Metastatic Liver Carcinoma in the Adrenal Gland (tissue), 2 donors: ENCODE measurements around a stretch of chr16.

- PRO-cap, 2 experiments, result peak in 2 of 2 experiments; most common plus-strand start chr16:51050523 (in 1); most common minus-strand start chr16:51050499 (in 1)
These were observed 100.8 kb downstream of the SALL1 start for GRCh38 chr16:51050269-51050741.

GRCh38 chr16:51129211-51129589 is 21.9 kb downstream of the SALL1 start:
- PRO-cap, 2 experiments, result no peak in any of the 2 experiments

- PRO-cap, 2 experiments, result peak in 2 of 2 experiments; most common plus-strand start chr16:51157956 (in 1); most common minus-strand start chr16:51157856 (in 2)
These were observed 6.8 kb upstream of the SALL1 start for GRCh38 chr16:51157700-51158370.

DNA sequence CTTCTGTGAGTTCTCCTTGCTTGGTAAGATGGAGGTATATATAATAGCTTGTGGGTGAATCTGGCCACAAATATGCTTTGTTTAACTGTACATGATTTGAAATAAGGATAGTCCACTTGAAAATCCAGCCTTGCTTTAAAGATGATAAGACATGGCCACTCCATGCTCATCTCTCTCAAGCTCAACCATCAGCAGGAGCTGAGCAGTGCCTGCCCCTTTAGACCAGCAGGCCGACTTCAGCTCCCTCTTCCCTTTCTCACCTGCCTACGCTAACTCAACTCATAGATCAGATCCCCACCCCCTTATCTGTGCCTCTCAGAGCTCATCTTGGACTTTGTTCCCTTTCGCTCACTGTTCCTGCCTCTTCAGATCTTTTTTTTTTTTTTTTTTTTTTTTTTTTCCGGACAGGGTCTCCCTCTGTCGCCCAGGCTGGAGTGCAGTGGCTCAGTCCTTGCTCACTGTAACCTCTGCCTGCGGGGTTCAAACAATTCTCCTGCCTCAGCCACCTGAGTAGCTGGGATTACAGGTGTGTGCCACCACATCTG is 84.5 kb upstream of the SALL1 start:
- PRO-cap, 2 experiments, result peak in 2 of 2 experiments; most common plus-strand start position 447 of the sequence (in 1); most common minus-strand start position 258 of the sequence (in 1)

DNA sequence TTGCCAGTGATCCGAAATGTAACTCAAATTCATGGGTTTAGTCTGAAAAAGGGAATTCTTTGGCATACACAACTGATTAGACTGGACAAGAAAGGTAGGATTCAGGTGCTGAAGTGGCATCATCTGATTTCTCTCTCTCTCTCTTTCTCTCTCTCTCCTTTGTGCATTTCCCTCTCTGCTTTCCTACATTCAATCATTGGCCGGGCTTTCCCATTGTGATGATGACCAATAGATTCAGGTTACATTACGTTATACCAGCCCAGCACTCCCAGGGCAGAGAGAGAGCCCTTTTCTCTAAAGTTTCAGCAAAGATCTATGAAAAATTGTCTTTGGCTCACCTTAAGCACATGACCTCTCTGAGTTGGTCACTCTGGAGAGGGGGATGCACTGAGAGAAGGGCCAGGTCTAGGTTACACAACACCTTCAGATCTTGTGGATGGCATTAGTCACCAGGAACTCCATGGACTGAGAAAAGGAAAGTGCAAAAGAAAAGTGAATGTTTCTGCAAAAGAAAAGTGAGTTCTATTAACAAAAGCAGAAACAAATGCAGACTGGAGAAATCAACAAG is 253.2 kb upstream of the SALL1 start:
- PRO-cap, 2 experiments, result peak in 2 of 2 experiments; most common plus-strand start position 265 of the sequence (in 2); most common minus-strand start position 182 of the sequence (in 2)

DNA sequence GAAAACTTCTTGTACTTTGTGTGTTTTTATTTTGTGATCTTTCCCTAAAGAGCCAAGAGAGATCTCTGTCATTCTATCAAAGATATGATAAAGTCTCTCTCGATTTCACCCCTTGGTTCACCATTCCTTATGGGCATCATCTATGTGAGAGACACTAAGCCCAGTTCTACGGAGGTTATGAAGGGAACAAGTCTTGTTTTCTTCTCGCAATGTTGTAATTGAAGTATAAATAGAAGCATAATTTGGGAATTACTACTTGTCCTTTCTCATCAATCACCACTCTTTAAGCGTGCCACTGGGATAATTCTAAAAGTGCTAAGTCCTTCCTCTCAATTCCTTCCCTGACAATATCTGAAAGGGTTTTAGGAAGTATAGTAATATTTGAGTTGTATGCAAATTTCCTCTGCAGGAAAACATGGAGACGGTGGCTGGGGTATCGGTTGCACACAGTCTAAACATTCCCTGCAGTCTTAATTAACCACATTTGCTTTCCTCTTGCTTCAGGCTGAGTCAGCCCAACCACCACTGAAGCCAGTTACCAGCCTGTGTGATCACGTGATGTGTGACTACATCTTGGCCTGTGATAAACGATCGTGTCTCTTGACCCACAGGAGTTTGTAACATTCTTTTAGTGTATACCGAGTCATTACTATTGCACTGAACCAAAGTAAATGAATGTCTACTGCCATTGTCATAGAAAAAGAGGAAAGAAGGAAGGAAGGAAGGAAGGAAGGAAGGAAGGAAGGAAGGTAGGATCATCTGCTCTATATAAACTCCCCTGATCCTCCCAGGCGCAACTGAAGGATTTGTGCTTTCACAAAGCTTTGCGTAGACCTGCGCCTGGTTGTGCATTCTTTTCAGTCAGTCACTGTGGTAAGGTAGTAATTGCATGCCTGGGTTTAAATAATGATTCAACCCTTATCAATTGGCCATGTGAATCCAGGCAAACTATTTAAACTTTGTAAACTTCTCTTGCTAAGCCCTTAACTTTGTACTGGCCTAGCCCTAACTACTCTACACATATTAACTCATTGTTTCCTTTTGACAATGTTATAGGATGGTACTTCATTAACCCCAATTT is 280.5 kb upstream of the SALL1 start:
- PRO-cap, 2 experiments, result peak in 2 of 2 experiments; most common minus-strand start position 875 of the sequence (in 2)

DNA sequence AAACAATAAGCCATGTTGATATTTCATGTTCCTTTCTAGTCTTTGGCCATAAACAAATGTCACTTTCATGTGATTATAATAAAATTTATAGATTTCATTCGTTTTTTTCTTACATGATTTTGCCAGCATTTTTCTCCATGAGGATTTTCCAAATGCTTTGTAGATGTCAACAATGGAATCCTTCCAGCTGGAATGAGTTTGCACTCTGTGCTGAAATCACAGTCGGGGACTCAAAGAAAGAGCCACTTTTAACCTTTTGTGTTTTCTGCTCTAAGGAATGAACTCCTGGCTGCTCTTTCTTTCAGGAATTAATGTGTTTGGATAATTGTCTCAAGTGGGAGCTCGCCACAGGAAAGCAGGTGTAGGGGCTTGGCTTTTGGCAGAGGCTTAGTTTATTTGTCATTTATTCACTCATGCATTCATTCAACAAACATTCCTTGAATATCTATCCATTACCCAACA is 372.3 kb upstream of the SALL1 start:
- PRO-cap, 2 experiments, result no peak in any of the 2 experiments

GRCh38 chr16:51742969-51743372 is 591.9 kb upstream of the SALL1 start:
- PRO-cap, 2 experiments, result no peak in any of the 2 experiments

DNA sequence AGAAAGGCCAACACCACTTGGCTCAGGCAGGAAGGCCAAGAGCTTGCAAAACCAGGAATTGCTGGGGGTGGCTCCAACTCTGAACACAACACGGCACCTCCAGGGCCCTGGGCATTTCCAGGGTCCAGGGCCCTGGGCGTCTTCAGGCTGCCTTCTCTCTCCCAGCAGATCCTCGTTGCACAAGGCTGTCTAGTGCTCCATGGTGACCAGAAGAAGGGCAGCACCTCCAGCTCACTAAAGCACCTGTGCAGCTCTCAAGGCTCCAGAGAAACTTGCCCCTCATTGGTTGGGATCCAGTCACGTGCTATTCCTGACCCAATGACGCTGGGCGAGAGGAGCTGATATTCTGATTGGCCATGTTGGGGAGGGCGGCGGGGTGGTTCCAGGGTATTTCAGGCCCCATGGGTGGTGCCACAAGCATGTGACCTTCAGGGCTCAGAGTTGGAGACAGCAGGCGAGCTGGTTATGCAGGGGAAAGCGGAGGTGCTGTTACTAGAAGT is 309.2 kb downstream of the TOX3 start:
- PRO-cap, 2 experiments, result no peak in any of the 2 experiments

GRCh38 chr16:52488699-52489805 is 57.9 kb downstream of the TOX3 start:
- PRO-cap, 2 experiments, result no peak in any of the 2 experiments

GRCh38 chr16:52526543-52526779 is 20.5 kb downstream of the TOX3 start:
- PRO-cap, 2 experiments, result no peak in any of the 2 experiments

GRCh38 chr16:52539776-52540353 is 7.1 kb downstream of the TOX3 start:
- PRO-cap, 2 experiments, result no peak in any of the 2 experiments

DNA sequence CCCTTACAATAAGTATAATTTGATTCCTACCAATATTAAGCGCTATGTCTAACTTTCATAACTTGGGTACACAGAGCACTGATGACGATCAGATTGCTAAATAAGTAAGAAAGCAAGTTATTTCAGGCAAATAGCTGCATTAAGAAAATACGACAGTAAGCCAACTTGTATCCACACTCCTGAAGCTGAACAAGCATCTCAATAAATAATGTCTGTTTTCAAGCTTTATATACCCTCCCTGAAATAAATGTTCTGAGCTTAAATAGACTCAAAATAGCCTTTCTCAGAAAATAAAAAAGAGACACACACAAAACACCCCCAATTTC is 2.5 kb downstream of the TOX3 start:
- PRO-cap, 2 experiments, result no peak in any of the 2 experiments

GRCh38 chr16:53043930-53044694 is 8.6 kb downstream of the CHD9NB start:
- PRO-cap, 2 experiments, result no peak in any of the 2 experiments

- PRO-cap, 2 experiments, result no peak in any of the 2 experiments
These were observed 120.2 kb downstream of the CHD9 start for GRCh38 chr16:53175002-53175476.

DNA sequence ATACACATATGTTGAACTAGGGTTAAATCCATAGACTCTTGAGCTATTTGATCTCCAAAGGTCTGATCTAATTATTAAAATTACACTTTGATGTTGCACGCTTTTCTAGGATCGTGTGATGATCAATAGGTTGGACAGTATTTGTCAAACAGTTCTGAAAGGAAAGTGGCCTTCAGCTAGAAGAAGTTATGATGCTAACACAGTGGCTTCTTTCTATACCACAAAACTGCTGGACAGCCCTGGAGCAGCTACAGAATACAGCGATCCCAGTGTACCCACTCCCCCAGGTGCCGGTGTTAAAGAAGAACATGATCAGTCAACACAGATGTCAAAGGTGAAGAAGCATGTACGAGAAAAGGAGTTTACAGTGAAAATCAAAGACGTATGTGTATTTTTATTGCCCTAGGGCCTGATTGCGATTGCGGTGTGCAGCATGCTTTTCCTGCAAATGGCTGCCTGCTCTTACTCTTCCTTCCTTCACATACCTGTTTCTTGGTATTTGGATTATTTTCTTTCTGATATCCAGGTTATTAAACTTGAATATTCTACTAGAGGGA is 126.6 kb upstream of the RBL2 start:
- PRO-cap, 2 experiments, result no peak in any of the 2 experiments

- PRO-cap, 2 experiments, result no peak in any of the 2 experiments
These were observed 800 bp upstream of the RBL2 start for GRCh38 chr16:53433444-53433897.

DNA sequence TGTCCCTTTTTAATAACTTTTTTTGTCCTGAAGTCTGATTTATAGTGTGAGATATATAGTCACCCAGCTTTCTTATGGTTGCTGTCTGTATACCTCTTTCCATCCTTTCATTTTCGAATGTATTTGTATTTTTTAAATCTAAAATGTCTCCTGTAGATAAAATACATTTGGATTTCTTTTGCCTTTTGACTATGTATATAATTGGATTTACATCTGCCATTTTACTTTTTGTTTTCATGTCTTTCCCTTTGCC is 26.4 kb downstream of the AKTIP start:
- PRO-cap, 2 experiments, result no peak in any of the 2 experiments

- PRO-cap, 2 experiments, result peak in 2 of 2 experiments; most common plus-strand start chr16:53503557 (in 2); most common minus-strand start chr16:53503724 (in 1)
These were observed 449 bp upstream of the AKTIP start for GRCh38 chr16:53503403-53503913.

- PRO-cap, 2 experiments, result peak in 1 of 2 experiments; most common minus-strand start chr16:53504377 (in 1)
These were observed 1.1 kb upstream of the AKTIP start for GRCh38 chr16:53503914-53504623.